ENCODE measurements around the genes OR7G2, PPAN and CDC37.

DNA sequence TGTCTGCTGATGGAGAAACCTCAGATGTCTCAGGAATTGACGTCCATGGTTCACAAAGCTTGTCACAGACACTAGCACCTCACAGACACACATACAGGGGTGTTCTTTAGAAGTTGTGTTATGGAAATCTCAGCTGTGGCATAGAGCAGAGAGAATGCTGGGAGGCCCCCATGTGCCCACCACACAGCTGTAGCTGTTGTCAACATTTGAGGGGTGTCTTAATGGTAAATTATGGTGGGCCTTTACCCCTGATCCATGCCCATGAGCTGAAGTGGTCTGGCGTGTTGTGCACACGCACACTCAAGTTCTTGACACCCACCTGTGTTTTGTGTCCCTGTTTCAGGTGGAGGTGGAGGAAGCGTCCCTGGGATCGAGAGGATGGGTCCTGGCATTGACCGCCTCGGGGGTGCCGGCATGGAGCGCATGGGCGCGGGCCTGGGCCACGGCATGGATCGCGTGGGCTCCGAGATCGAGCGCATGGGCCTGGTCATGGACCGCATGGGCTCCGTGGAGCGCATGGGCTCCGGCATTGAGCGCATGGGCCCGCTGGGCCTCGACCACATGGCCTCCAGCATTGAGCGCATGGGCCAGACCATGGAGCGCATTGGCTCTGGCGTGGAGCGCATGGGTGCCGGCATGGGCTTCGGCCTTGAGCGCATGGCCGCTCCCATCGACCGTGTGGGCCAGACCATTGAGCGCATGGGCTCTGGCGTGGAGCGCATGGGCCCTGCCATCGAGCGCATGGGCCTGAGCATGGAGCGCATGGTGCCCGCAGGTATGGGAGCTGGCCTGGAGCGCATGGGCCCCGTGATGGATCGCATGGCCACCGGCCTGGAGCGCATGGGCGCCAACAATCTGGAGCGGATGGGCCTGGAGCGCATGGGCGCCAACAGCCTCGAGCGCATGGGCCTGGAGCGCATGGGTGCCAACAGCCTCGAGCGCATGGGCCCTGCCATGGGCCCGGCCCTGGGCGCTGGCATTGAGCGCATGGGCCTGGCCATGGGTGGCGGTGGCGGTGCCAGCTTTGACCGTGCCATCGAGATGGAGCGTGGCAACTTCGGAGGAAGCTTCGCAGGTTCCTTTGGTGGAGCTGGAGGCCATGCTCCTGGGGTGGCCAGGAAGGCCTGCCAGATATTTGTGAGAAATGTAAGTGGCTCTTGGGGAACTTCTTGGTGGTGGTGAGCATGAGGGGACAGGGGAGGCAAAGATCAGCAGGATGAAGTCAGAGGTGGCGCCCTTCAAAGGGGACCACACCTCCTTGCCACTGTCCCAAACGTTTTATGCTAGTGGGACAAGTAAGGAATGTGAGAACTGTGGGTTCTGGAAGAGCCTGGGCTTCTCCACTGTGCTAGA lies 16.7 kb downstream of the PRAM1 start:
- RRBS, result 98% methylated on average over 16 of the region's 67 CpGs

DNA sequence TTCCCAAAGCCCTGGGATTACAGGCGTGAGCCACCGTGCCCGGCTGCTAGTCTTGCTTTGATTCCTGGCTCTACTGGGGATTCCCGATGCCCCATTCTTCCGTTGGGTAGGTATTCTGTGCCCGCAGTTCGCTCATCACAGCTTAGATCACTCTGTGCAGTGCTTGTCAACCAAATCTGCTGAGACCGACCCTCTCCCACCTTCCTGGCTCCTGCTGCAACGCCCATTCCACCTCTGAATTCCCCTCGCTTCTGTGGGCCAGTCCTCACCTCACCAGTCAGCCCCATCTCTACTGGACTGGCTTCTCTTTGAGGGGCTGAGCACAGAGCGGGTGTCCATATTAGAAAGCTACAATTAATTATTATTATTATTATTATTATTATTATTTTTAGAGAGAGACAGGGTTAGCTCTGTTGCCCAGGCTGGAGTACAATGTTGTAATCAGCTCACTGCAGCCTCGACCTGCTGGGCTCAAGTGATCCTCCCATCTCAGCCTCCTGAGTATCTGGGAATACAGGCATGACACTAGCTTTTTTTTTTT lies 4.7 kb upstream of the ZNF414 start:
- RRBS, result no CpG with 5 or more reads among the region's 12 CpGs

- RRBS, result 88% methylated on average over 1 of the region's 30 CpGs
Observed at GRCh38 chr19:8550225-8551084, 26.8 kb downstream of the MYO1F start.

- RRBS, result no CpG with 5 or more reads among the region's 9 CpGs
Observed at GRCh38 chr19:9107231-9107823, at the start of gene OR7G2. Gene OR7G2, minus strand, starts transcription at chr19:9107475.

GRCh38 chr19:9566693-9567432 lies 17.4 kb downstream of the ZNF121 start:
- RRBS, result no CpG with 5 or more reads among the region's 1 CpG

DNA sequence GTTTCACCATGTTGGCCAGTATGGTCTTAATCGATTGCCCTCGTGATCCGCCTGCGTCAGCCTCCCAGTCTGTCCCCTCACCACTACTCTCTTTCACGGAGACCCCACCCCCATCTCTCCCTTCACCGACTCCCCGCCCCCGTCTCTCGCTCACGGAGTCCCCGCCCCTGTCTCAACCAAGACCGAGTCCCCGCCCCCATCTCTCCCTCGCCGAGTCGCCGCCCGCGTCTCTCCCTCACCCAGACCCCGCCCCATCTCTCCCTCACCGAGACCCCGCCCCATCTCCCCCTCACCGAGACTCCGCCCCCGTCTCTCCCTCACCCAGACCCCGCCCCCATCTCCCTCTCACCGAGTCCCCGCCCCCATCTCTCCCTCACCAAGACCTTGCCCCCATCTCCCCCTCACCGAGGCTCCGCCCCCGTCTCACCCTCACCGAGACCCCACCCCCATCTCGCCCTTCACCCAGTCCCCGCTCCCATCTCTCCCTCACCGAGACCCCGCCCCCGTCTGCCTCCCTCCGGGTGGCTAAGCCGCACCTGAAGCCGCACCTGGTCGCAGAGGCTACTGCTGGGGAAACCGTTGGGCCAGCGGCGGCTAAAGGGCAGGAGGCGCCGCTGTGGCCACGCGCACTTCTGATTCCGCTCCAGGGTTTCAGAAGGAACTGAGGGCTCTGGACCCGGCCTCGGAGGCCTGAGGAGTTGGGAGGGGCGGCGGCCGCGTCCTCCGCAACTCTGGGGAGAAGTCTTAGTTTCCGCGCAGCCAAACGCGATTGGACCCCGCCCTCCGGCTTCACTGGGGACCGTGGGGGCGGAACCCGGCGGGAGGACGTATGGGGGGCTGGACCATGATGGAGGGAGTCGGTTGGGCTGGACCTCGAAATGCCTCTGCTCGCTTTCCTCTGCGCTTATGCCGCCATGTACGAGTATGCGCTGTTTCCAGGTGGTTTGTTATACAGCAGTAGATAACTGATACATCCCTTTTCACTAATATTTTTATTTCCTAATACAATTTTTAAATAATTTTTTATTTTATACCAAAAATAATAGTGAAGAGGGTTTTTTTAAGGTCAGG lies 17.2 kb upstream of the ZNF846 start:
- RRBS, result 4% methylated on average over 10 of the region's 74 CpGs

GRCh38 chr19:9936901-9937382 lies 627 bp upstream of the OLFM2 start:
- RRBS, result no CpG with 5 or more reads among the region's 21 CpGs

- RRBS, result no CpG with 5 or more reads among the region's 8 CpGs
Observed at GRCh38 chr19:10007999-10008601, 2.2 kb downstream of the COL5A3 start.

- RRBS, result 4% methylated on average over 47 of the region's 83 CpGs
Observed at GRCh38 chr19:10105820-10106946, at the start of gene PPAN. Gene PPAN, plus strand, starts transcription at chr19:10106362.

GRCh38 chr19:10142773-10143327 lies 23.2 kb upstream of the EIF3G start:
- RRBS, result no CpG with 5 or more reads among the region's 12 CpGs

GRCh38 chr19:10305433-10305843 lies 10.4 kb downstream of the FDX2 start:
- RRBS, result no CpG with 5 or more reads among the region's 9 CpGs

DNA sequence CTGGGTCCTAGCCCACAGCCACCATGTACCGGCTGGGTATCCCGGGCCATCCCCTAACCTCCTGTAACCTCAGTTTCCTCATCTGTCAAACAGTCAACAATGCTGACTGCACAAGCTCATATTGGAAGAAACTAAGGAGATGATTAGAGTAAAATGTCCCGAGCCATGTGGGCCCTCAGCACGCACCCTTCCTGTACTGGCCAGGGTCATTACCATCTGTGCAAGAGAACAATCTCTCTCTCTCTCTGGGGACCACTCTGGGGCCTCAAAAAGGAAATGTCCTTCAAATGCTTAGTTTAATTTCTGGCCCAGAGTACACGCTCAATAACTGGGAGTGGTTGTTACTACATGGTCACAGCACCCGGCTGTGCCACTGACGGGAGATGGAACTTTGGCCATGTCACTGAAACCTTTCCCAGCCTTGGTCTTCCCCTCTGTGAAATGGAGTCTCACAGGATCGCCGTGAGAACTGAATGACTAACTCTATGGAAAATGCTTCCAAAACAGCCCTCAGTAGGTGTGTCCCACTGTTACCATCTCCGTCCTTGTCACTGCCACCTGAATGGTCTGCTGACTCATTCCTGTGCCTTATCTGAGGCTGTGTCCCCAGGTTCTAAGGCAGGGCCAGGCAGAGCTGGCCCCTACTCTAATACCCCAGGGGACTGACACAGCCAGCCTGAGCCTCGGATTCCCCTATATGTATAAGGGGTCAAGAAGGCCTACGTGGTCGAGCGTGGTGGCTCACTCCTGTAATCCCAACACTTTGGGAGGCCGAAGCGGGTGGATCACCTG lies 4.7 kb downstream of the CDC37 start:
- RRBS, result no CpG with 5 or more reads among the region's 16 CpGs

DNA sequence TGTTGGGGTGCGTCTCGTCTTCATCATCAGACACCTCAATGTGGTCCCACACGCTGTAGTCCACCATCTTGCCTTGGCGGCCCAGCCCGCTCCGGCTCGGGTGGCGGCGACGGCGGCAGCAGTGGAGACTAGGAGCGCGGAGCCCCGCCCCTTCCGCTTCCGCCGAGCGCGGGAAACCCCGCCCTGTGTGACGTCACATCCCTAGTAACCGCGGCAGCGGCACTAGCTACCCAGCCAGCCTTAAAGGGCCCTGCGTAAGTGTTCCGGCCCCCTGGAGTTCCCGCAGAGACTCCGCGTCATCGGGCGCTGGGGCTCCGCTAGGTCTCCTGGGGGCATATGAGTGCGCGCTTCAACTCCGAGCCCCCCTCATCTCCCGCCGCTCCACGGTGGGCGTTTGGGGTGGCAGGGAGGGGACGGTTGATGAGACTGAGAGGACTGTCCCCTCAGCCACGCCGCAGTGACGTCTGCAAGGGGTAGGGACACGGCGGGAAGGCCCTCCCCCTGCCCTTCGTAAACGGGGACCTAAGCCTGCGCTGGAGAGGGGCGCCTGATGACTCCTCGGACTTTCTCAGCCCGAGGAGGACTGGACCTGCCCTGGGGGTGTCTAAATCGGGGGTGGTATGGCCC lies at the start of gene CDC37:
TSS of gene CDC37 (minus strand) at position 130 of the 627 bp plus-strand sequence.
- RRBS, result no CpG with 5 or more reads among the region's 52 CpGs

DNA sequence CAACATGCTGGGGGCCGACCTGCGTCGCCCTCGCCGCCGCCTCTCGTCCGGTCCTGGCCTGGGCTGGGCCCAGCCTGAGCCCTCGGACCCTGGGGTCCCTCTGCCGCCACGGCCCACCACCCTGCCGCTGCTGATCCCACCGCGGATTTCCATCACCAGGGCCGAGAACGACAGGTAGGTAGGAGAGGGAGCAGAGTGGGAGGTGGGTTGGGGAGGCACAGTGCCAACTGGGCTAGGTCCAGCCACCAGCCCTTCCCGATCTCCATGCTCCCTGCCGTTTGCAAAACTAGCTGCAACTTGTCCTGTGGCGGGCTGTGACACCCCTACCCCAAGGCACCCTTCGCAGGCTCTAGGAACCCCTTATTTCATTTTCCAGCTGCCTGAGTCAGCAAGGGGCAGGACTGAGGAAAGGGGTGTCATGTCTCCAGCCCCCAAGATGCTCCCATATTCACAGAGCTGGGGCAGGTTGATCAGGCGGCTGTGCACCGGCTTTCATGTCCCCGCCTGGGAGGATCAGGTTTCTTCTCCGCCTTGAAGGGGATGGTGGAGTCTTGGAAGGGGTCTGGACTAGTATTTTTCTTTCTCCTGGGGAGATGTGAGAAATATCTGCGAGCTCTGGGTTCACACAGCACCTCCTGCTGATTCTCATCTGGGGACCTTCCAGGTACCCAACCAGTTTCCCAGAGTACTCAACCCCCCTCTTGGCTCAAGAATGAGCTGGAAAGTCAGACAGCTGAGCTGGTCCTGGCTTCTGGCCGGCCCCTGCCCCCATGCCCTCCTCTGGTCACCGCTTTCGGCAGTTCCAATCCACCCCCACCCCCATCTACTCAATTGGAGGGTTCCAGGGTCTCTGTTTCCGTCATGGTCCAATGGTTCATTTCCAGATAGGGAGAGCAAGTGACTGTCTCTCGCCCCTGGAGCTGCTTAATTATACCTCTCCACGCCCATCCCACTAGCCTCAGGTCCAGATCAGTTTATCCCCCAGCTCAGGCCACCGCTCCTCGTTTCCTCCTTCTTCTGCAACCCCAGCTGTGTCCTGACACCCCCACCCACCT lies 2.3 kb upstream of the PDE4A start:
- RRBS, result no CpG with 5 or more reads among the region's 33 CpGs

- RRBS, result 50% methylated on average over 2 of the region's 30 CpGs
Observed at GRCh38 chr19:10553727-10554884, 10.4 kb downstream of the ATG4D start.

DNA sequence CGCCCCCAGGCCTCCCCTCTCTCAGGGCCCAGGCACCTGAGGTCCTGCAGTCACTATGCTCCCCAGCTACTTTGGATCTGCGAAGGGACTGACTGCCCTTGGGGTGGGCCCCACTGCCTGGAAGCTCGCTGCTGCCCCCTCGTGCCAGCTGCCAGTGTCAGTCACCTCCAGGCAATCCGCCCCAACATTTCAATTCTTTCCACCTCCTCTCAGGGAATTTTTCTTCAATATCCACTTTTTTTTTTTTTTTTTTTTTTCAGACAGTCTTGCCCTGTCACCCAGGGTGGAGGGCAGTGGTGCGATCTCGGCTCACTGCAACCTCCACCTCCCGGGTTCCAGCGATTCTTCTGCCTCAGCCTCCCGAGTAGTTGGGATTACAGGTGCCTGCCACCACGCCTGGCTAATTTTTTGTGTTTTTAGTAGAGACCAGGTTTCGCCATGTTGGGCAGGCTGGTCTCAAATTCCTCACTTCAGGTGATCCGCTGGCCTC lies 9.3 kb upstream of the ILF3 start:
- RRBS, result no CpG with 5 or more reads among the region's 13 CpGs

DNA sequence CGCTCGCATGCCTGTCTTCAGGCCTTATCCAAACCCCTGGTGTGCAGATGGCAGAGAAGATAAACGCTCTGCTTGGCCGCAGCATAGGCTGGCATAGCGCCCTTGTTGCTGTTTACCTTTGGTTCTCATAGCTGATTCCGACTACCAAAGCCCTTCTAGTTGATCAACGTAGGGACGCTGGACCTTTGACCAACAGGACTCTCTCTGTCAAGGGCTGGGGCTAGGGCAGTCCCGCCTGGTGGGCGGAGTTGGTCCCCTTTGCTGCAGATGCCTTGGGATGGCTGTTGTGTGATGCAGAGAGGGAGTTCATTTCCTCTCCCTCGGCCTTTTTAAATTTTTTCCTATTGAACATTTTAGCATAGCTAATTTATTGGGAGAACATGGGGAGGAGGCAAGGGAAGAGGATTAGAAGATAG lies 23.4 kb upstream of the QTRT1 start:
- RRBS, result no CpG with 5 or more reads among the region's 11 CpGs

DNA sequence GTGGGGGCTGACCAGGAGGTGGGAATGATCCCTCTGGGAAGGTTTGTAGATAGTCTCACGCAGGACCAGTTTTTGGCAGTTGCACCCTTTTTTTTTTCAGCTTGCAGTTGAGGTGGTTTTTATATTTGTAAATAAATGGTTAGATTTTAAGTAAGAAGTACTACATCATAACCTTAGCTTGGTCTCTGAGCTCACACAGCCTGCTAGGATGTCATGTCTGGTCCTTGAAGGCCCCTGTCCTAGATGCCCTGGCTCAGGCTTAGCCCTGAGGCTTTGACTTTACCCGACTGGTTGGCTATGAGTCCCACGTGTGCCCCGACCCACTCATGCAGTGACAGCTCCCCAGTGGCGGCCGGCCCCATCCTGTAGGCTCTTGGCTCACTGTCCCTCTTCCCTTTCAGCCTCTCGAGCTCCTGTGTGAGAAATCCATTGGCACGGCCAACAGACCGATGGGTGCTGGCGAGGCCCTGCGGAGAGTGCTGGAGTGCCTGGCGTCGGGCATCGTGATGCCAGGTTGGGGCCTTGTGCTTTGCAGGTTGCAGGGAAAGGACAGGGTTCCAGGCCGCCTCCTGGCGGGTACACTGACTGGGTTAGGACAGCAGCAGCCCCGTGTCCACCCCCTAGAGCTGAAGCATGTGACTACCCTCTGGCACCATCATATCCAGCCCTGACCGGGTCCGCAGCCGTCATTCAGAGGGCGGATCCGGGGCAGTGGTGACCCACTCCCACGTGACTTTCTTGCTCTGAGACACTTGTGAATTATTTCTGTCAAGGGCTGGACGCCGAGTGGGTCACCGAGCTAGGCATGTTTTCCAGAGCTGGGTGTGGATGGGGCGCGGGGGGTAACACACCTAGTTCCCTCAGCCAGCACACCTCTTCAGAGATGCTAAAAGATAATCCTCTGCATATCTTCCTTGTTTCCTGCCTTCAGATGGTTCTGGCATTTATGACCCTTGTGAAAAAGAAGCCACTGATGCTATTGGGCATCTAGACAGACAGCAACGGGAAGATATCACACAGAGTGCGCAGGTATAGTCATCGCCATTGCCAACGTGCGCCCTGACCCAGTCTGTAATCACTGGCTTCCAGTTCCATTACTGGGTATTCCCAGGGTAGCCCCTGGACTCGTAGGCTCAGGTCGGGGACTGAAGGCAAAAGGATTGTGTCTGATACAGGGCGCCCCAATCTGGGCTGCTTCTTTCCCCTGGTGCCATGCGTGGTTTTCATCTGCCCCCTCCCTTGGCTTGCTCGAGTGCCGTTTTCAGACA lies 21.4 kb upstream of the QTRT1 start:
- RRBS, result no CpG with 5 or more reads among the region's 39 CpGs

GRCh38 chr19:10681566-10682244 lies 19.5 kb upstream of the QTRT1 start:
- RRBS, result no CpG with 5 or more reads among the region's 10 CpGs

GRCh38 chr19:10717227-10717827 lies 552 bp upstream of the DNM2 start:
- RRBS, result no CpG with 5 or more reads among the region's 23 CpGs